Cardiac fibroblast (primary cell): ENCODE data around the gene FBLN1.

DNA sequence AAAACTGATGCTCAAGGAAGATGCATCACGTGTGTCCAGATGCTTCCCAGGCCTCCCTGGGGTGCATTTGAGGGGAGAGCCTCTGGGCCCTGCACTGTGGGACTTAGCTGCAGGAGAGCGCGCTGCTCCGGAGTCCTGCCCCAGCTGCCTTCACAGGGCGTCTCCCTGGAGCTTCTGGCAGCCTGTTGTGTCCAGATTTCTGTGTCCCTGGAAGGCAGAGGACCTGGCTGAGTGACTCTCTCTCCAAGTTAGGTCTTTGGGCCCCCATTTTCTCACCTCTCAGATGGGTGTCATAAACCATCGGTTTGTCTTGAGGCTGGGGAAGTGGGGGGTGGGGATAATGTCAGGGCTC lies 3.1 kb downstream of the ARHGAP8 start:
- RRBS, result no CpG with 5 or more reads among the region's 6 CpGs

GRCh38 chr22:45129614-45130575 lies 33.8 kb upstream of the NUP50 start:
- RRBS, result no CpG with 5 or more reads among the region's 14 CpGs

- RRBS, result no CpG with 5 or more reads among the region's 3 CpGs
Measured at GRCh38 chr22:45154090-45154551, 9.6 kb upstream of the NUP50 start.

DNA sequence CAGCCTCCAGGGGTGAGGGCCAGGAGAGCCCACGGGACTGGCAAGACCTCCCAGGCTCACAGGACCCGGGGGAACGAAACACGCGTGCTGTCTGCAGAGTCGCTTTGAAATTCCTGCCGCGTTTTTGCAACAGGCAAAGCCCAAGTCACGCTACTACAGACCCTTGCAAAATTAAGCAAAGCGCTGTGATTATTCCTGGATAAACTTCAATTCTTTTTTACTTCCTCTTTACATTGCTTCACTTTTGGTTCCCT lies 27.3 kb downstream of the KIAA0930 start:
- RRBS, result no CpG with 5 or more reads among the region's 10 CpGs

GRCh38 chr22:45262300-45262684 lies 21.6 kb upstream of the KIAA0930 start:
- RRBS, result no CpG with 5 or more reads among the region's 7 CpGs

- RRBS, result under 1% methylated on average over 8 of the region's 72 CpGs
Measured at GRCh38 chr22:45268517-45269394, 16.0 kb upstream of the UPK3A start.

DNA sequence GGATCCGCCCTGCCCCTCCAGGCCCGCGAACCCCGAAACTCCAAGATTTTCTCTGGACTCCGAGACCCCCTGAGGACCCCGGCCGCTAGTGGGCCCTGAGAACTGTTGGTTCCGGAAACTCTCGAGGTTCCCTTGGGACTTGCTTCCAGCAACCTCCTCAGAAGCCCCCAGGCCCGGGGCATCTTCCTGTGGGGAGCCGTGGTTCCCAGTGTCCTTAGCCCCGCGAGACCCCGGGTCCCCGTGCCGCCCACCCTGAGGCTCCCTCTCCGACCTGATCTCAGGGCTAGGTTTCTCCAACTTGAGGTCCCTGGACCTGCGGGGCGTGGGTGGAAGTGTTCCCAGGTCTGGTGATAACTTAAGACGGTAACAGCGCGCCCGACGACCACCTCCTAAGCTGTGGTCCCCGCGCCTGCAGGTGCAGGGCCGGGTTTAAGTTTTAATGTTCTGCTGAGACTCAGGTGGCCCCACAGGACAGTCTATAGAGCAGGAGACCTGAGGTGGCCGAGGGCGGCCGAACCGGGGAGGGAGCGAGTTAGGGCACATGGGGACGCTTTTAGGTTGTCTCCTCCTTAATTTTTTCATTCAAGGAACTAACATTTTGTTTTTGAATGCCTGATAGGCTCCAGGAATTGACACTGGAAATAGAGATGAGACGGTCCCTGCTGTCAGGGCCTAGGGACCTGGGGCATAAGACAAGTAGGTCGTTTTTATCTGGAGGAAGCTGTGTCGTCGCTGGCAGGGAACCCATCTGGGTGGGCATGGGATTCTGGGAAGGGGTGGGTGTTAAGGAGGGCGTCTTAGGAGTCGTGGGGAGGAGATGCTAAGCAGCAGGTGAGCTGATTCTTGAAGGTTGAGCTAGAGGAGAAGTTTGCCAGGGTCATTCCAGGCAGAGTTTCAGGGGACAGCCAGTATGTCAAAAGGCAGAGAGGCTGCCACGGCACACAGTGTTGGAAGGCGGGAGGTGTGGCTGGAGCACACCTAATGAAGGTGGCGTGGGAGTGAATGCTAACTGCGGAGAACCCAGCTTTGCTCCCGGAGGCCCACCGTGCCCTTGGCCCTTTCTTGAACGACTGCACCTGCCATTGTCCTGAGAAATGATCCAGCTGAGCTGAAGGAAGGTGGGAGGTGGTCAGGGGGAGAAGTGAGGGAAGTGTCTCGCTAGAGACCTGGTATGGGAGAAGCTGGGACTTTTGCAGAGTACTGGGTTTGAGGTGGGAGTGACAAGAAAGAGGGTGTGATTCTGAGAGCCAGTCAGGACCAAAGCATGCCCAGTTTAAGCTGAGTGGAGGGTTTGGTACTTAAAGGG lies 1.0 kb downstream of the FAM118A start:
- RRBS, result 4% methylated on average over 12 of the region's 47 CpGs

DNA sequence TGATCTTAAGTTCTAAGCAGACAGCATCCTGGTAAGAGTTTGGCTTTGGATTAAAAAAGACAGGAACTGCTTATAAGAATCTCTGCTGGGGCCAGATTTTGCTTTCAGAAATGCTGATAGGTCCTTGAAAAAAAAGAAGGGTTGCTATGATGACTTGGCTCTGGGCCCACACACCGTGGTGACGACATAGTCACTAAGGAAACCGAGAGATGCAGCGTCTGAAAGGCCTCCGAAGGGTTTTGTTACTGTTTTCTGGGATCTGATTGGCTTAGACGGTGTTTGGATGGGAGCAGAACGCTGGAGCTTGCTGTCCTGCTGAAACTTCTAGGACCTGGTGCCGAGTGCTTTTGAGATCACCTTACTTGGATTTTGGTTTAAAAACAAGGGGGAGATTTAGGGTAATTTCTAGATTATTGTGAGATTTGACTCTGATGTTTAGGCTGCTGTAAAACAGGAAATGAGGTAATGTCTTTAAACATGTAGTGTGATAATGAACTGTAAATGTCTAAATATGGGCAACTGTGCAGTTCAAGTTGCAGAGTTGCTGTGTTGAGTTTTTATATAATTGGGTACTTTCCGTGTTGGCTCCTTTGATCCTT lies 8.5 kb downstream of the FAM118A start:
- RRBS, result no CpG with 5 or more reads among the region's 9 CpGs

GRCh38 chr22:45502350-45503086 lies at the start of gene FBLN1:
TSS of gene FBLN1 (plus strand) at chr22:45502883.
- RRBS, result 3% methylated on average over 42 of the region's 87 CpGs

DNA sequence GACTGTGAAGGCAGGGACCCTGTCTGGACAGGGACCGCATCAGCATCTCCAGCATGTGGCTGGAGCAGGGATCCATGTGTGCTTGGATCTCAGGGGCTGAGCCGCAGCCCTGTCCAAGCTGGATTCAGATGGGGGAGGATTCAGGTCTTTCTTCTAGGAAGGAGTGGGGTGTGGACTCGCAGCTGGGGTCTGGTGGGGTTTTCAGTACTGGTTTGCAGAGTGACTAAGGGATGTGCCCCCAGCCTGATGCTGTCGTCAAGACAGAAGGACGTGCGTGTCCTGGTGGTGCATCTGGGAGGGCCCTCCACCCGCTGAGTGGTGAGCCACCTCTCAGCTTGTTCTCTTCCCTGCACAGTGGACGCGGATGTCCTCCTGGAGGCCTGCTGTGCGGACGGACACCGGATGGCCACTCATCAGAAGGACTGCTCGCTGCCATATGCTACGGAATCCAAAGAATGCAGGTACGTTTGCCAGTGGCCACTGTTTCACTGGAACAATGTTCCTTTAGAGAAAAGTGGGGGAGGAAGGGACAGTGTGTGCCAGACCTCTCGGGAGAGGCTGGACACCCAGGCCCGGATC lies 15.7 kb downstream of the FBLN1 start:
- RRBS, result 70% methylated on average over 1 of the region's 17 CpGs

- RRBS, result no CpG with 5 or more reads among the region's 20 CpGs
Measured at GRCh38 chr22:45574111-45574640, 71.5 kb downstream of the FBLN1 start.

GRCh38 chr22:45817897-45818963 lies 146.6 kb downstream of the ATXN10 start:
- RRBS, result no CpG with 5 or more reads among the region's 17 CpGs

- RRBS, result no CpG with 5 or more reads among the region's 20 CpGs
Measured at GRCh38 chr22:46074857-46075676, 75.3 kb upstream of the PPARA start.

DNA sequence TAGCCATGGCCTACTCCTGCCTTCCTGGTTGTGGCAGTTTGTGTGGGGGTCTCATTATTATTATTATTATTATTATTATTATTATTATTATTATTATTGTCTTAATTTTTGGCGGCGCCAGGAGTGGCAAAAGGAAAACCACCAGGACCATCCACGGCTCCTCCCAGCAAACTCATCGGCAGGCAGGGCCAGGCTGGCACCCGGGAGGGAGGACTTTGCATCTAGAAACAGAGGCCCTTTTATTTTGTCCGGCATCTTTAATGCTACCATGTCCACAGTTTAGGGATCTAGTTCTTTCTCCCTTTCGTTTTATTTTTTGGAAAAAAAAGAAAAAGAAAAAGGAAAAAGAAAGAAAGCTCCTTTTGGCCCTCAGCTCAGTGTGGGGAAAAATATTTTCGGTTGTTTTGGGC lies 69.4 kb upstream of the PPARA start:
- RRBS, result no CpG with 5 or more reads among the region's 8 CpGs

DNA sequence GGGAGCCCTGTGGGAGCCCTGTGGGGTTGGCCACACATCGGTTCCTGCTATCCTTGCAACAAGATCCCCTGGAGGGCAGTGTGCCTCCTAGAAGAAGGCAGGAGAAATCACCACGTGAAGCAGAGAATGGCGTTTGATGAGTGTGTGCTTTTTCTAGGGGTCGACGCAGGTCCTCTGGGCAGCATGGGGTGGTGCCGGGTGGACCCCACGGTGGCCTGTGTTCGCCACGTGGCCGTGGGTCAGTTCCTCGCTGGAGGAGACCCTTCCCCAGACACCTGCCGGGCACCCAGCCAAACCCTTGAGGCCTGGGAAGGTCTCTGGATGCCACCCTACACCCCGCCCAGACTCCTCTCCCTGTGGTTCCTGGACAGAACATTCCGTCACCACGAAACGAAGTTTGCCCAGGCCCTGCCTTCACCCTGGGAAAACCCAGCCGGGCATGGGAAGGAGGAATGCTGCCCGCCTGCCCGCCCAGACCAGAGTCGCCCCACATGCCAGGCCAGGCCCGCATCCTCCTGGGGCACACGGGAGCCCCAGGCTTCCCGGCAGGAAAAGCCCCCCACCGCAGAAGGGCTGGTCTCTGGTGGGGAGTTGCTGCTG lies 45.0 kb upstream of the PPARA start:
- RRBS, result 73% methylated on average over 6 of the region's 24 CpGs

- RRBS, result no CpG with 5 or more reads among the region's 24 CpGs
Measured at GRCh38 chr22:46110114-46111125, 39.9 kb upstream of the PPARA start.

DNA sequence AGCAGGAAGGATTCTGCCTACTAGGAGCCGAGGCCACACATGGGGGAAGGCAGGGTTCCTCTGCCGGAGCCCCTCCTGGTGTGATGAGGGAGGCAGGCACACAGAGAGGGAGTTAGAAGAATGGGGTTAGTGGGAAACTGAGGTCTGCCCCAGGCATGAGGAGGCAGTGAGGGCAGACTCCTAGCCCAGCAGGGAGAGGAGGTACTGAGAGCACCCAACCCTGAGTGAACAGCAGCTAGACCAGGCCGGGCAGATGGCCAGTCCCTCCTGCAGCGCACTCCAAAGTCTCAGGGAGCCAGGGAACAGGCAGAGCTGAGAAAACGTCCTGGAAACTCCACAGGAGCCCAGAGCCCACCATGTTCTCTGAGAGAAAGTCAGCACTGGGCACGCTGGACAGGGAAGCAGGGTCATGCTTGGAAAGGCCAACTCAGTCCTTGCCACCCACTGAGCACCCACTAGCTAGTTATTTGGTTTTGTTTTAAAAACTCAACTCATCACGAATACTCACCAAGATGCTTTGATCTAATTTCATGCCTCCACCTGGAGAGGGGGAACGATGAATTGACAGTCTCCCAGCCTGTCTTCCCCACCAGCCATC lies 7.3 kb upstream of the PPARA start:
- RRBS, result no CpG with 5 or more reads among the region's 8 CpGs

GRCh38 chr22:46147282-46147835 lies 3.0 kb upstream of the PPARA start:
- RRBS, result 51% methylated on average over 3 of the region's 15 CpGs

GRCh38 chr22:46213976-46214502 lies 36.1 kb downstream of the CDPF1 start:
- RRBS, result 97% methylated on average over 13 of the region's 29 CpGs

GRCh38 chr22:46235092-46235398 lies 15.0 kb downstream of the CDPF1 start:
- RRBS, result 80% methylated on average over 1 of the region's 12 CpGs